Smooth muscle cell (in vitro differentiated cells): ENCODE results near the genes SMARCA5 and FREM3.

DNA sequence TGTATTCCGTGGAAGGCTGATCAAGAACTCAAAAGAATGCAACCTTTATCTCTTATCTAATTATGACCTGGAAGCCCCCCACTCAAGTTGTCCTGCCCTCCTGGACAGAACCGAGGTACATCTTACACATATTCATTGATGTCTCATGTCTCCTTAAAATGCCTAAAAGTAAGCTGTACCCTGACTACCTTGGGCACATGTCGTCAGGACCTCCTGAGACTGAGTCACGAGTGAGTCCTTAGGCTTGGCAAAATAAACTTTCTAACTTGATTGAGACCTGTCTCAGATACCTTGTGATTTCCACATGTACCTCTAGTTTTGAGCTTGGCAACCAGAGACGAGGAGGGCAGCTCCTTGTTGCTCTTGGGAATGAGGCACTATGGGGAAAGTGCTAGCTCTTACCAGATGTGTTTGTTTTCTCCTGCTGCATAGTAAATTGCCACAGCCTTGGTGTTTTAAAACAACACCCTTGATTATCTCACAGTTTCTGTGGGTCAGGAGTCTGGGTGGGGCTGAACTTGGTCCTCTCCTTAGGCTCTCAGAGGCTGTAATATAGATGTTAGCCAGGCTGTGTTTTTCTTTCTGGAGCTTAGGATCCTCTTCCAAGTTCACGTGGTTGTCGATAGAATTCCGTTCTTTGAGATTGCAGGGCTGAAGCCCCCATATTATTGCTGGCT, 59.1 kb upstream of the MAML3 start:
- RAMPAGE, long total RNA: no peak

DNA sequence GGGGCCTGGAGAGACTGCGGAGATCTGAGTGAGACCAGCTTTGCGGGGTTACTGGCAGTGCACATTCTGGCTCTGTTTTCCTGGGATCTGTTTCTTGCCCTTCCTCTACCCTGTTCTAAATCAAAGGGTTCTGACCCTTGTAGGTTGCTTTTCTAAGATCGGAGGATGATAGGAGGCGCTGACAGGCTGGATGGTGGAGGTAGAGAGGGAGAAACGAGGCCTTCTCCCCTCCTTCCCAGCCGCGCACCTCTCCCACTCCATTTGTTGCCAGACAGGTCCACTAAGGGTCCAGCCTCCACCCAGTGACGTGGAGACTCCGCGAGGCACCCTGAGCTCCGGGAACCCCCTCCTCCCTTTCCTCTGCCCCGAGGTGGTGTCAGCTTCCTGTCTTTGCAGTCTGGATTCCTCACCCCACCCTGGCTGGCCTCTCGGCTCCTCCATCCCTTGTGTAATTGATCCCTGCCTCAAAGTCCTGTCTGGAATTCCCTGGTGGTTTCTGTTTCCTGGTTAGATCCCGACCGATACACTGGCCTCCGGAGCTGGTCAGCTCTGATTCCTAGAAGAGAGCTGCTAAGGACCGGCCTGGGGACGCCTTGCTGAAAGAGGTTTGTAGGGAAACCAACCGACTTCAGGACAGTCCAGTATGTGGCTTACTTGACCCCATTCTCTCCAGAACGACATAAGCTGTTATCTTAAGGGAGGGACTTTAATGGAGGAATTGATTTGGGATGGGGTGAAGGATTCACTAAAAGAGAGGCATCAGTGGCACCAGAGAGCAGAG, 105.9 kb upstream of the SCOC start:
- RAMPAGE, long total RNA: start-site peak on the plus strand centred at position 450 of the sequence, 136 bp wide, 59 and 31 reads in 2 replicates

- RAMPAGE, long total RNA: no peak
Measured at GRCh38 chr4:140642462-140642810, 73.7 kb upstream of the UCP1 start.

GRCh38 chr4:140659123-140659825, 90.5 kb upstream of the UCP1 start:
- RAMPAGE, long total RNA: no peak

DNA sequence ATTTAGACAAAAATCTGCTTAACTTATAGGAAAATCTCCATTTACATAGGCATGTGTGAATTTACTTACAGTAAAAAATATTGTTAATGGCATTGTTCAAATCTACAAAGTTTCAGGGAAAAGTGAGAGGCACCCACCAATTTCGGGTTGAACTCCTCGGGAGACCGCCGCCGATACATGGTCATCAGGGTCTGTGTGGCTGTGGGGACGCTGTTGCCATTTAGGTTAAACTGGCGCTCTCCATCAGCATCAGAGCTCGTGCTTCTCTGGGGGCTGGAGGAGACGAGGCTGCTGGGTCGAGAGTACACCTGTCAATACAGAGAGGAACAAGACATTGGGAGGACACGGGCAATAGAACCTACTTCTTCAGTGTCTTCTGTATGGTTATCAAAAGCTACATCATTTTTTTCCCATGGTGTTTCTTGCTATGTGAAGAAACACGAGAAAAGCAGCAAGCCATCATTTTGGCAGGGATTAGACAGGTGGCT, 86.6 kb downstream of the TBC1D9 start:
- RAMPAGE, long total RNA: no peak

DNA sequence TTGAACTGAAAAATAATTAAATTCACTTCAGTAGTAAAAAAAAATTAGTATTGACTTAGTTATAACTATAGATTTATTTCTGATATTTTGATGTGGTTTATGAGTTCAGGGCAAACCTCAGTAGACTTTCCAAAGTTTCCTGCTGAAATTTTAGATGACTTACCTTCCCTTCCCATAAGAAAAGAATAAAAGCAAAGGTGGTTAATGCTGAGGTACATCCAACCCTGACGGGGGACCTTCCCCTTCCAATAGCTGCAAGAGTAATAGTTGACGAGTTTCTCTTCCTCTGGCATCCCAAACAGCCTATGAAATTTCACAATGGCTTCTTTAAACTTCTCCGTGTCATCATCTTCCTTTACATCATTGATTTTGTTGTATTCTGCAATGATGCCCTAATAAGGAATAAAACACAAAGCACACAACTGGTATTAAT, 76.7 kb downstream of the TBC1D9 start:
- RAMPAGE, long total RNA: no peak

GRCh38 chr4:141126434-141126835, 6.8 kb downstream of the RNF150 start:
- RAMPAGE, long total RNA: no peak

GRCh38 chr4:142351861-142352694, 494.0 kb downstream of the INPP4B start:
- RAMPAGE, long total RNA: no peak

DNA sequence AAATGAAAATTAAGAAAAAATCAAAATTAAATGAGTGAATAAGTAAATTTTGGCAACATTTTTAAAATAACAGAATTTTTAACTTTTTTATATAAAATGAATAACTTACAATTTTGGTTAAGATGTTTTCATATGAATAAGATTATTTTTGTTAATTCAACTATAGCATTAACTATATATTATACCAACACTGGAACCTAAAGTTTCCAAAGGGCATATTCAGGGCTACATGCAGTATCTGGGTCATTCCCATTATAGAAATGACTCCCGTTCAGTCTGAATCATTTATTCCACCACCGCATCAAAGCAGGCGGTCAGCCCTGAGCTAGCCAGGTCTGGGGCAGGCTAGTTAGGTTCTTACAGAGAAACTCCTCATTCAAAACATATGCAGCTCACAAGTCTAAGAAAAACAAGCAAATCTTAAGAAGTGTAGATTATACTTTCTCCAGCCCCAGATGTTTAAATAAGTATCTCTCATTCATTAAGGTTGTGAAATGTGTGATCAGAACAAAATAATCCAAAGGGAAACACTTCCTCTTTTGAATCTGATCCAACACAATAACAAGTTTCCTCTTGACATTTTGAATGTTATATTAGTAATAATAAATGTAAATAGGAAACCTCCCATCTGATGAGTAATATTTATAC, 442.0 kb downstream of the INPP4B start:
- RAMPAGE, long total RNA: no peak

GRCh38 chr4:142416541-142416774, 429.6 kb downstream of the INPP4B start:
- RAMPAGE, long total RNA: no peak

DNA sequence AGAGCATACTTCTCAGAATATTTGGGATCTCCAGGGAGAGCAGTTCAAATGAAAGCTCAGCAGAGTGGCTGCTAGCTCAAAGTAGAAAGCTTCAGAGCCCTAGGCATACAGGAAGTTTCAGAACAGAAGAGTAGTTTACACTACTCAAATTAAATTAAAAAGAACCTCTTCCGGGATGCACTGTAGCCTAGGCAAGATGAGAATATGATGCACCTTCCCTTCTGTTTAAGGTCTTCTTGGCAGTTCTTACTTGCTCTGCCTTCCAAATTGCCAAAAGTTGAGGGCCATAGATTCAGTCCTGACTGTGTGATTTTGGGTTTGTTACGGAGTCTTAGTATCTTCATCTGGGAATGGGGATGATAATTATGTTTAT, 429.0 kb downstream of the INPP4B start:
- RAMPAGE, long total RNA: no peak

DNA sequence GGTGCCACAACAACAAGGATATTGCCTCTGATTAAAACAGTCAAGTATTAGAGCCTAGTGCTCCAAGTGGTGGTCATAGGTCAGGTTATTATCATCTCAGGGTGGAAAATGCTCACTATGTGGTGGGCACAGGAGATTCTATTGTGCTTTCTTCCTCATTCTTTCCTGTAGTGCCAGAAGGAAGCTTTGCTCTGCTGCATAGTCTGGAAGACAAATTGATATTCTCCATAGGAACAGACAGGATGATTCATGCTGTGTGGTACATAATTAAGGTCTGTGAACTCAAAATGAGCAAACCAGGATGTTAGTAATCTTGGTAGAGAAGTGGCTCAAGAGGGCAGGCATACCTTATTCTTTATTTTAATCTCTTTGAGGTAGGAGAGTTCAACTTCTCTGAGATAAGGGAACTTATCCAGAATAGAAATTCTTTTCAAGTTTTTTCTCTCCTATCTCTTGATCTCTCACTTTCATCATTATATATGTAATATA, 296.0 kb downstream of the INPP4B start:
- RAMPAGE, long total RNA: no peak

GRCh38 chr4:142961841-142962313, 115.8 kb upstream of the INPP4B start:
- RAMPAGE, long total RNA: no peak

GRCh38 chr4:143100600-143100848, 84.2 kb upstream of the USP38 start:
- RAMPAGE, long total RNA: no peak

DNA sequence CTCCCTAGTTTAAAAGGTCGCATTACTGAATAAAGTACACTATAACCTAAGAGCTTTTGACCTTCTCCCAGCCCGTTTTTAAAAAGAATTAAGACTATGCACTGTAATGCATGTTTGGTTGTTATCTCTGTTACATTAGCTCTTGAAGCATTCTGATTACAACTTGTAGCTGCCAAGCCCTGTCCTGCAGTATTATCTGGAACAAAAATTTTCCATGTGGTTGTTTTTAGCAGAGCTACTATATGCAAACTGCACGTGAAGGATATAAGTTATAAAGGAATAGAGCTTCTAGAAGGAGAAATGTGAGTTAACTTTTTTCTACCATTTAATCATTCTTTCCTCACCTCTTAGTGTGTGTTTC, 8.1 kb downstream of the GAB1 start:
- RAMPAGE, long total RNA: no peak

- RAMPAGE, long total RNA: no peak
Measured at GRCh38 chr4:143382423-143382955, 45.8 kb downstream of the GAB1 start.

- RAMPAGE, long total RNA: no peak
Measured at GRCh38 chr4:143390583-143391218, 54.0 kb downstream of the GAB1 start.

- RAMPAGE, long total RNA: no peak
Measured at GRCh38 chr4:143412348-143412986, 75.8 kb downstream of the GAB1 start.

- RAMPAGE, long total RNA: start-site peak on the plus strand at chr4:143513459-143514006, 654 and 613 reads in 2 replicates
Measured at GRCh38 chr4:143513406-143514359, at the start of gene SMARCA5. TSS of gene SMARCA5 (plus strand) at chr4:143513702.

DNA sequence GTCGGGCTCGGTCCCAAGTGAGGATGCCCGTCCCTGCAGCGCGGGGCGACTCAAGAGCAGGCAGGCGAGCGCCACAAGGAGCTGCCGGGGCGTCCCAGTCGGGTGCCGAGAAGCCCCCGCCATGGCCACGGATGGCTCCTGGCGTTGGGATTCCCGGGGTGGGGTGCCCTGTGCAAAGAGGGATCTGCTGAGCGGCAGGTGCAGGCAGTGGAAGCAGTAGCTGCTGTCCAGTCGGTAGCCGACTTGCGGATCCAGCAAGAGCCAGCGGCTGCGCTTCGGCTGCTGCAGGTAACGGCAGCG, at the start of gene FREM3:
Gene FREM3, minus strand, starts transcription at position 123 of the 300 bp plus-strand sequence.
- RAMPAGE, long total RNA: no peak